ENCODE data around the genes LIPC and SLTM.

- PRO-cap, result no peak
CAGE:
- cytosol, long polyA plus RNA, result no peak
- long polyA plus RNA, result no peak
- nucleus, long polyA plus RNA, result no peak
These were observed 122.2 kb downstream of the AQP9 start for GRCh38 chr15:58260164-58260997.

DNA sequence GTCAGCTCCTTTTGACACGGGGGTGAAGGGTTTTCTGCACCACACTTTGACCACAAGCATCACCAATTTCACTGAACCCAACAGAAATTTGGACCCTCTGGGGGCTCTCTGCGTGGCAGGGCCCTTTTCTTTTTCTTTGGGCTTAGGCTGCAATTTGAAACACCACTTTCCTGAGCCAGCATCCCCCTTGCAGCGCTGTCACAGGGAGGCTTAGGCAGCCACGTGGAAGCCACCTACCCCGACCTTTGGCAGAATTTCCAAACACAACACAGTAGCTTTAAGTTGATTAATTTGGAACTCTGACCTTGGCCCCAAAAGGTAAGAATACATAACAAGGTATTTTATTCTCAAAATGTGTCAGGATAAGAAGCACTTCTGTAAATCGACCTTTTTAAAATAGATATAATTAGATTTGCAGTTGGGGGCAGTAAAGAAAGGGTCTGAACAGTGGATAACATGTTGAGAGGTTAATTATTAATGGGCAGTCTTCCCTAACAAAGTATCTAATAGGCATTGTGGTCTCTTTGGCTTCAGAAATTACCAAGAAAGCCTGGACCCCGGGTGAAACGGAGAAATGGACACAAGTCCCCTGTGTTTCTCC lies at the start of gene LIPC:
Gene LIPC (plus strand): TSS at position 533 of the 601 bp plus-strand sequence.
- PRO-cap, result no peak
CAGE:
- cytosol, long polyA plus RNA, result no peak
- long polyA plus RNA, result no peak
- nucleus, long polyA plus RNA, result no peak

GRCh38 chr15:58433266-58433842 lies 1.6 kb downstream of the LIPC start:
- PRO-cap, result no peak
CAGE:
- cytosol, long polyA plus RNA, result no peak
- long polyA plus RNA, result no peak
- nucleus, long polyA plus RNA, result no peak

DNA sequence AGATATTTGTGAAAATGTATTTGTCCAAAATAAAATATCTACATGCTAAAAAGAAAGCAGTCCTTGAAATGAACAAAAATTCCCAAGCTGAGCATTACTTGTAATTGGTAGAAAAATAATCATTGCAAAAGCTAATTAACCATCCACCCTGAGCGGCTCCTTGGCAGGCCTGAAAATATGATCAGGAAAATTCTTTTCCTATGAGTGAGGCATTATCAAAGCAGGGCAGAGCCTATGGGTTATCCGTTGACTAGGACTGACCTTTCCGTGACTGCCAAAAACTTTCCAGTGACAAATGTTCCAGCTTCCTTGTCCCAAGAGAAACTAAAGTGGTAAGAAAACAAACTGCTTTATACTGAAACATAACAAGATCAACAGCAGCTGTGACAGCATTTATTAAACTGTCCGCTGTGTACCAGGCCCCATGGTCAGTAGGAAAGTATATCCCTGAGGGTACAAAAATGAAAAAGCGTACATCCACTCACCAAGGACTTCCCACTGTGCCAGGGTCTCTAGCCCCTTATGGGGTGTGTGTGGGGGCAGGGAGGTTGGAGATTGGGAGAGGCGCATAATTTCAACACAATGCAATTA lies 8.4 kb downstream of the LIPC start:
- PRO-cap, result no peak
CAGE:
- cytosol, long polyA plus RNA, result no peak
- long polyA plus RNA, result no peak
- nucleus, long polyA plus RNA, result no peak

GRCh38 chr15:58467082-58467656 lies 35.4 kb downstream of the LIPC start:
- PRO-cap, result no peak
CAGE:
- cytosol, long polyA plus RNA, result no peak
- long polyA plus RNA, result no peak
- nucleus, long polyA plus RNA, result no peak

GRCh38 chr15:58490399-58490927 lies 58.7 kb downstream of the LIPC start:
- PRO-cap, result no peak
CAGE:
- cytosol, long polyA plus RNA, result no peak
- long polyA plus RNA, result no peak
- nucleus, long polyA plus RNA, result no peak

DNA sequence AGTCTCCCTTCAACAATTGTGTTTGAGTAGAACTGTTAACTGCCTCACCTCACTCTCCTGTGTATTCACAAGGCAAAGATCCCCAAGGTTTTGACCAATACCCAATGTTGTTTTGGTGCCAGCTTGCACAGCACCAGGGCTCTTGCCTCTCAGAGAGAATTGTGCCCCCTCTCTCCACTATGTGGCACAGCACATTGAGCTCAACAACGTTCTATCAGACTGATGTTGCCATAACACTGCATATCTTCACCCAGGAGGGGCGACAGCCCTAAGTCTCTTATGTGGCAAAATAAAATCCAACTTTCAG lies 85.3 kb downstream of the LIPC start:
- PRO-cap, result no peak
CAGE:
- cytosol, long polyA plus RNA, result no peak
- long polyA plus RNA, result no peak
- nucleus, long polyA plus RNA, result no peak

DNA sequence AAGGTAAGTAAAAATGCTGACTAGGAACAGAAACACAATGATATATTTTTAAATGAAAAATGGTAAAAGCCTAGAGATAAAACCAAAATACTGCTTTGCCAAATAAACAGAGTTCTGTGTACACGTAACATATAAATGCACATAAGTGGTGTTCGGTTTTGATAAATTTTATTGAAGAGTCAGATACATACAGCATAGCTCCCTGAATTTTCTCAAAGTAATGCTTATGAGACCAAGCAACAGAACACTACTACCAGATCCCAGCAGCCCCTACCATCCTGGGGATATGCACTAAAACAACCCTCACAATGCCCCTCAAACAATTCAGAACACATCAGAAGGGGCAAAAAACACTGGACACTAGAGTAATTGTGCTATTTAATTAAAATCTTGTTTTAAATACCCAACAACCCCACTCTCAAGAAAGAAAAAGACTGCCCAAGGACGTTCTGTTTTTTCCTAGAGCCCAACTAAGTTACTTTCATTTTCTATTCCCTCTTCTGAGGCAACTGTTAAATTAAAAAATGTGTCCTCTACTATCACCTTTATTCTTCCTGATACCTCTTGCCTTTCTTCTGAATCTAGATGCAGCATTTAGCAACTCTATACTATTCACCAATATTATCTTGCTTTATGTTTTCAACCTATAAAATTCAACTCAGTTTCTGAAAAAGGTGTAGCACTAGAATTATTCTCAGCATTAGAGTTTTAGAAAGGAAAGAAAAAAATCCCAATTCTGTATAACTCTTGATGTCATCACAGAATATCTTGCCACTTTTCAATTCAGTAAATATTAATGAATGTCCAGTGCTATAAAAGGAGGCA lies 120.9 kb downstream of the ADAM10 start:
- PRO-cap, result no peak
CAGE:
- cytosol, long polyA plus RNA, result no peak
- long polyA plus RNA, result no peak
- nucleus, long polyA plus RNA, result no peak

DNA sequence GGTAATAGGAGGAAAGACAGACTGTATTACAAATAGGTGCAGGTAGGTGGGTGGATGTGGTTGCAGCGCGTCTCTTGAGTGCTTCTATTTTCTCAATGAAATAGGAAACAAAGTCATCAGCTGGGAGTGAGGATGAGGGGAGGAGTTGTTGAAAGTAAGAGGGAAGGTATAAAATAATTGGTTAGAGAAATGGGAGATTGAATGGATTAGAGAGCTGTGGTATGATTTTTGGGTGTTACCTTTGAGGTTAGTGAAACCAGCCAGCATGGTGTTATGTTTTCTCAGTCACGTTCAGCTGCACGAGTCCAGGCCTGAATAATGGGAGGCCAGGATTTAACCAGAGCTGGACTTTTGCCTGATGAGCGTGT lies 22.6 kb downstream of the MINDY2 start:
- PRO-cap, result no peak
CAGE:
- cytosol, long polyA plus RNA, result no peak
- long polyA plus RNA, result no peak
- nucleus, long polyA plus RNA, result no peak

- PRO-cap, result no peak
CAGE:
- cytosol, long polyA plus RNA, result no peak
- long polyA plus RNA, result start-site peak on the minus strand at chr15:58932422-58932433, 85 and 25 reads in 2 replicates
- nucleus, long polyA plus RNA, result no peak
These were observed 1.3 kb downstream of the SLTM start for GRCh38 chr15:58932098-58932626.

- PRO-cap, result no peak
CAGE:
- cytosol, long polyA plus RNA, result no peak
- long polyA plus RNA, result no peak
- nucleus, long polyA plus RNA, result no peak
These were observed 747 bp downstream of the SLTM start for GRCh38 chr15:58932895-58932968.

DNA sequence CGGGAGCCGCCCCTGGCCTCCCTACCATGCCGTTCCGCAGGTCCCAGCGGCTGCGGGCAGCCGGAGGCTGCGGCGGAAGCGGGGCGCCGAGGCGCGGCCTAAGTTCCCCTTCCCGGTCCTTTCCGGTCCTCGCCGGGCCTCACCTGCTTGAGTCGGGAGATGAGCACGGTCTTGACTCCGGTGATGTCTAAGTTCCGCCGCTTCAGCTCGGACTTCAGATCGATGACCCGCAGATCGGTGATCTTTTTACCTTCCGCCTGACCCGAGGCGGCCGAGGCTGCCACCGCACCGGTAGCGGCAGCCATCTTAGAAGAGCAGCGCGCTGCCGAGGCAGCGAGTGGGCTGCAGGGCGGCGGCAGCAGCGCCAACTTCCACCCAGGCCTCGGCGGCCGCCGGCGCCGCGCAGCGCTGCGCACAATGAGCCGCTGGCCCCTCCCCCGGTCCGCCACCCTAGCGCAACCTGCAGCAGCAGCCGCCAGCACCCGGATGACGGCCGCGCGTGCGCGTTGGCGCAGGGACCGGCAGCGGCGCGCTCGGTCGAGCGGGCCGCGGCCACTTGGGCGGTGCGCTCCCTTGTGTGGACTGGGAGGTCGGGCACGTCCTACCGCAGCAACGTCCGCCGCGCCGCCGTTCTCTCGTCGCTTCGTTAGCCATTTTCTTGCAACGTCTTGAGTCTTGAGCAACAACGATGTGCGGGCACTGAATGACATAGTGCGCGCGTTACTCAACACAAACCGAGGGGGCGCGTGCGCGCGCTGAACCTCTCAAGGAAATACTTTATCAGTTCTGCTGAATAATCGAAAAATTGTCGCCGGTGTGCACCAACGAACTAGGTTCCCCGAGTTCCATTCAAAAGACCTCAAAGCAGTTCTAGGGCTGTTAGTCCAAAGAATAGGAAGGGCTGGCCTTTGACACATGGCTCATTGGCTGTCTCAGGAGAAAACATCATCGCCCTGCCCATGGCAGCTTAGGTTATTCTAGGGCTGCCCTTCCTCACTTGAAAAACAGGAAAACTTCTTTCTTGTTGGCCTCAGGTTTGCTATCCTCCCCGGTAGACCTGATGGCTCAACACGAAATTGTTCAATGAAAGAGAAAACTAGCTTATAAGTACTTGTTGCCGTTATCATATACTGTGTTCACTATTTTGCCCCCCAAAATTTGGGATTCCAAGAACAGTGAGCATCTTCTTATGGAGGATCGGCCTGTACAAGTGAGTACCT lies at the start of gene SLTM:
Gene SLTM (minus strand): TSS at position 419 of the 1,220 bp plus-strand sequence.
- PRO-cap, result bidirectional peak, plus-strand start at position 495 of the sequence, minus-strand start at position 308 of the sequence
CAGE:
- cytosol, long polyA plus RNA, result start-site peak on the minus strand centred at position 326 of the sequence, 41 bp wide, 191 and 123 reads in 2 replicates
- long polyA plus RNA, result start-site peak on the minus strand centred at position 368 of the sequence, 122 bp wide, 775 and 392 reads in 2 replicates
- nucleus, long polyA plus RNA, result start-site peak on the minus strand centred at position 343 of the sequence, 74 bp wide, 539 and 85 reads in 2 replicates; start-site peak on the minus strand centred at position 870 of the sequence, 47 bp wide, 77 and 161 reads in 2 replicates

- PRO-cap, result no peak
CAGE:
- cytosol, long polyA plus RNA, result no peak
- long polyA plus RNA, result no peak
- nucleus, long polyA plus RNA, result no peak
These were observed 40.0 kb upstream of the LDHAL6B start for GRCh38 chr15:59166379-59167281.

DNA sequence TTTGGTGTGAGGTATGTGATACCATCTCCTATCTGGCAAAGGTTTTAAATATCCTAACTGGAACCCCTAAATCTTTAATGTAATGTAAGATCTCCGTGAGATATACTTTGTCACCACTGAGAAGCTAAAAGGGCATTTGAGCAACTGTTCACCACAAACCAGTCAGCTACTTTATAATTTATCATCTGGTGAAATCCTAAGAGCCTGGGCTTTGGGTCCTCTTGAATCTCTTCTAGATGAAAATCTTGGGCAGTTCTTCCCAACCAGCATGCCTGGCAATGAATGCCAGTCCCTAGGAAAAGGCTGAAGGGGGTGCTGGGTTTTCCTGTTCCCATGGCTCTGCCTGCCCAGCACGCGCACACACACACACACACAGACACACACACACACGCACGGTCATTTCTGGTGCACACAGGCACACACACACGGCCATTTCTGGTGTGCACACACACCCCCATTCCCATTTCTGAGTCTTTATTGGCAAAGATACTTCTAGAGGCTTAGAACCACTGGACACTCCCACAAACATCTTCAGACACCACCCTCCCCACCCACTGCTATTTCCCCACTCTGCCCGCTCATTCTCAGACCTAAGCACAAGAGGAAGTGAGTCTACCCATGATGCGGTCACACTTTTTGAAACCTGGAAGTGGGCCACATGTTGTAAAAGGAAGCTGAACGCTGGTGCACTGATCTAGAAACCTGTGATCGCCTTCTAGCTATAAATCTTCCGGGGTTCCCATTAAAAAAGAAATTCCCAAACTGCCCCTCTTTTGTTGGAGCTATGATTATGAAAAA lies 72.5 kb downstream of the MYO1E start:
- PRO-cap, result no peak
CAGE:
- cytosol, long polyA plus RNA, result no peak
- long polyA plus RNA, result no peak
- nucleus, long polyA plus RNA, result no peak

- PRO-cap, result no peak
CAGE:
- cytosol, long polyA plus RNA, result no peak
- long polyA plus RNA, result no peak
- nucleus, long polyA plus RNA, result no peak
These were observed 17.5 kb downstream of the MYO1E start for GRCh38 chr15:59355019-59355634.

DNA sequence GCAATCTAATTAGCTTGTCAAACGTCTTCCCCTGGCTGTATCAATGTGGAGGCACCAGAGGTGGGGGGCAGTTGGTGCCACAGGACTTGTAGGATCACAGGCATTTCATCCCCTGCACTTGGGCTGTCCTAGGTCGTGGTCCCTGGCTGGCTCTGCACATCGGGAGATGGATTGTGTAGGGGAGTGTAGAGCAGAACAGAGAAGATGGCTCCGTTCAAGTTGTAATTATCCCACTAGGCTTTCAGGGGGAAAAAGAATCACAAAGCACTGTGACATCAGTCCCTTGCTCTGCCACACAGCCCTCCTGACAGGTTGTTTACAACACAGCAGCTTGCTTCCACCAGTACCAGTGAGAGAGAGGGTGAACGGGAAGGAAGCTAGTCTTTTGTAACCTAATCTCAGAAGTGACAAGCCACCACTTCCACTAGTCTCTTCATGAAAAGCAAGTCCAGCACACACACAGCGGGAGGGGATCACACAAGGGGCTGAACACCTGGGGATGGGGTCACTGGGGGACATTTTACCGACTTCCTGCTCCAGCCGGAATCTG lies 86.2 kb downstream of the FAM81A start:
- PRO-cap, result no peak
CAGE:
- cytosol, long polyA plus RNA, result no peak
- long polyA plus RNA, result no peak
- nucleus, long polyA plus RNA, result no peak

DNA sequence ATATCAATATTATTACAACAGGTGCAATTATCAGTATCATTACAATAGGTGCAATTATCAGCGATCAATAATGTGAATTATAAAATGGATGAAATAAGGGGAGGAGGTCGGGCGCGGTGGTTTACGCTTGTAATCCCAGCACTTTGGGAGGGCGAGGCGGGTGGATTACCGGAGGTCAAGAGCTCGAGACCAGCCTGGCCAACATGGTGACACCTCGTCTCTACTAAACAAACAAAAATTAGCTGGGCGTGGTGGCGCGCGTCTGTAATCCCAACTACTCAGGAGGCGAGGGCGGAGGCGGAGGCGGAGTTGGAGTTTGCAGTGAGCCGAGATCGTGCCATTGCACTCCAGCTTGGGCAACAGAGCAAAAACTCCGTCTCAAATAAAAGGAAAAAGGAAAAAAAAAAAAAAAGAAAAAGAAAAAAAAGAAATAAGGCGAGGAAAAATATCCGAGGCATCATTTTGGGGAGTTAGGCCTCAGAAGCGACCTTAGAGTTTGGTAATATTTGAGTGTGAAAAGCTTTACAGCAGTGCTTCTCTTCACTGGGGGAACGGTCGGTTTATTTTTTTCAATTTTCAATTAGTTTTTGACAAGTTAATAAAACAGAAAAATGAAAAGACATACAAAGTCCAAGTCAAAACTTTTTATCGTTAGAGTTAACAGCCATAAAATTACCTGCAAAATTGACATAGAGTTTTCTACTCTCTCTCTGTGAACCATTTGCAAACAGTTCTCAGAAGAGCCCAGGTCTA lies 769 bp upstream of the BNIP2 start:
- PRO-cap, result no peak
CAGE:
- cytosol, long polyA plus RNA, result no peak
- long polyA plus RNA, result no peak
- nucleus, long polyA plus RNA, result no peak

- PRO-cap, result no peak
CAGE:
- cytosol, long polyA plus RNA, result no peak
- long polyA plus RNA, result no peak
- nucleus, long polyA plus RNA, result no peak
These were observed 50.6 kb upstream of the BNIP2 start for GRCh38 chr15:59739530-59740286.

DNA sequence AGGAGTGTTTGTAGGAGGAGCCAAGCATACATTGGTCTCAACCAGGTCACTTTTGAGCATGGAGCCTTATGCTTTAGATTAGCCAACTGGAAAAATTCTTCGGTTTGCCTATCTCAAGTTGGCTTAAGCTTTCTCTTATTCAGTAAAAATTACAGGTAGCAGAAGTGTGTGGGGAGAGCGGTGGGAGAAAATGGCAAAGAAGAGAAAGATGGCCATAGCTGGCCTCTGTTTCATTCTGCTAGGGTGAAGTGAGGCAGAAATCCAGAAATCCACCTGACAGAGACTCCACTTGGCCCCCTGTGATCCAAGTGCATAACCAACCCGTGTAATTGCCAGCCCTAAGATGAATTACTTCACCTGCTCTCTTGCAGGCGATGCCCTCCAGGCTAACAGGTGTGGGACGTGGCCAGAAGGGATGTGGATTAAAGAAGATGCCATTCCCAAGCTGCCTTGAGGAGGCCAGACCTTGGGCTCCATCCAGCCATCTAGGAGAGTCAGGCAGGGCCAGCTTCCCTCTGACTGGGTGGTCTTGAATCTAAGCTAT lies 154.4 kb upstream of the BNIP2 start:
- PRO-cap, result no peak
CAGE:
- cytosol, long polyA plus RNA, result no peak
- long polyA plus RNA, result no peak
- nucleus, long polyA plus RNA, result no peak

GRCh38 chr15:60115502-60116053 lies 111.5 kb downstream of the FOXB1 start:
- PRO-cap, result no peak
CAGE:
- cytosol, long polyA plus RNA, result no peak
- long polyA plus RNA, result no peak
- nucleus, long polyA plus RNA, result no peak

Measured in A549 (cell line).